Metanephros (tissue), 2 donors: ENCODE measurements around the genes STN1, SLK and SORCS3.

DNA sequence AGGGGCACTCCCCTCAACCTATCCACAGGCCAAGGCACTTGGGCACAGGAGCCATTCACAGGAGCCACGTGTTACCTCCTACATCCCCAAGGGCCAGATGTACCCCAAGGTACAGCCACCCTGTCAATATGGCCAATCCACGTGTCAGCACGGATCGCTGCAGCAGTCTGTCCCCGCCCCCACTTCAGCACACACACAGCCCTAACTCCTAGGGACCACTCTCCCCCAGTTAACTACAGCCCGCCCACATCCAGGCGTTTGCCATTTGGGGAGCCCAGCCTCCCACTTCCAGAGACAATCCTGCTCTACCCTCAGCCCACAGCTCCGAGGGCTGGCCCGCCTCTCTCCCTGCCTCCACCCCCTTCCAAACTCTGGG lies 163.4 kb downstream of the SH3PXD2A start:
- RAMPAGE, long total RNA, result no peak

- RAMPAGE, long total RNA, result no peak
These were observed 140.0 kb downstream of the SH3PXD2A start for GRCh38 chr10:103715277-103715896.

GRCh38 chr10:103811892-103812315 lies 43.5 kb downstream of the SH3PXD2A start:
- RAMPAGE, long total RNA, result no peak

DNA sequence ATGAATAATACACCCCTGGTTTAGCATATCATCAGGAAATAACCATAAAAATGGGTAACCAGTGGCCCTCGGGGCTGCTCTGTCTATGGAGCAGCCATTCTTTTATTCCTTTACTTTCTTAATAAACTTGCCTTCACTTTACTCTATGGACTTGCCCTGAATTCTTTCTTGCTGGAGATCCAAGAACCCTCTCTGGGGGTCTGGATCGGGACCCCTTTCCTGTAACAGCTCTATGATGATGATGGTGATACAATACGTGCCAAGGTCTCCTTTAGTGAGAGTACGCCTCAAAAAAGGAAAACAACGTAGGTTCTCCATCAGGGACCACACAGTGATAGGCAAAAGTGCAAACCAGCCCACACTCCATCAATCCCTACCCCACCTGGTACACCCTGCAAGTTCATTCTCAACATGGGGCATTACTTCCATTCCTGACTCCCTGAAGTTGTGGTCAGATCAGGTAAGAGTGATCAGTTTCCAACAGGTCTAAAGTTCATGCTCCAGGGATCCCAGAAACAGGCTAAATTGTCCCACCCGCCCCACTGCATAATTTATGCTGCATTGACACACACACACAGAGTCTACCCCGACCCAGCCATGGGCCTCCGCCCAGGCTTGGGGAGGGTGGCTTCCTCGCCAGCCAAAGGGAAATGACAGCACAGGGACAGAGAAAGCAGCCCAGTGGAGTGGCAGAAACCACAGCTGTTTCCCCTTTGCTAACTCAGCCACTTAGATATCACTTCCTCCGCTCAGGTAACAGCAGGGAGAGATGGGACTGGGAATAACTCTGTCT lies 9.6 kb downstream of the SH3PXD2A start:
- RAMPAGE, long total RNA, result no peak

GRCh38 chr10:103851327-103851741 lies 4.0 kb downstream of the SH3PXD2A start:
- RAMPAGE, long total RNA, result no peak

- RAMPAGE, long total RNA, result no peak
These were observed 3.2 kb downstream of the SH3PXD2A start for GRCh38 chr10:103851993-103852687.

DNA sequence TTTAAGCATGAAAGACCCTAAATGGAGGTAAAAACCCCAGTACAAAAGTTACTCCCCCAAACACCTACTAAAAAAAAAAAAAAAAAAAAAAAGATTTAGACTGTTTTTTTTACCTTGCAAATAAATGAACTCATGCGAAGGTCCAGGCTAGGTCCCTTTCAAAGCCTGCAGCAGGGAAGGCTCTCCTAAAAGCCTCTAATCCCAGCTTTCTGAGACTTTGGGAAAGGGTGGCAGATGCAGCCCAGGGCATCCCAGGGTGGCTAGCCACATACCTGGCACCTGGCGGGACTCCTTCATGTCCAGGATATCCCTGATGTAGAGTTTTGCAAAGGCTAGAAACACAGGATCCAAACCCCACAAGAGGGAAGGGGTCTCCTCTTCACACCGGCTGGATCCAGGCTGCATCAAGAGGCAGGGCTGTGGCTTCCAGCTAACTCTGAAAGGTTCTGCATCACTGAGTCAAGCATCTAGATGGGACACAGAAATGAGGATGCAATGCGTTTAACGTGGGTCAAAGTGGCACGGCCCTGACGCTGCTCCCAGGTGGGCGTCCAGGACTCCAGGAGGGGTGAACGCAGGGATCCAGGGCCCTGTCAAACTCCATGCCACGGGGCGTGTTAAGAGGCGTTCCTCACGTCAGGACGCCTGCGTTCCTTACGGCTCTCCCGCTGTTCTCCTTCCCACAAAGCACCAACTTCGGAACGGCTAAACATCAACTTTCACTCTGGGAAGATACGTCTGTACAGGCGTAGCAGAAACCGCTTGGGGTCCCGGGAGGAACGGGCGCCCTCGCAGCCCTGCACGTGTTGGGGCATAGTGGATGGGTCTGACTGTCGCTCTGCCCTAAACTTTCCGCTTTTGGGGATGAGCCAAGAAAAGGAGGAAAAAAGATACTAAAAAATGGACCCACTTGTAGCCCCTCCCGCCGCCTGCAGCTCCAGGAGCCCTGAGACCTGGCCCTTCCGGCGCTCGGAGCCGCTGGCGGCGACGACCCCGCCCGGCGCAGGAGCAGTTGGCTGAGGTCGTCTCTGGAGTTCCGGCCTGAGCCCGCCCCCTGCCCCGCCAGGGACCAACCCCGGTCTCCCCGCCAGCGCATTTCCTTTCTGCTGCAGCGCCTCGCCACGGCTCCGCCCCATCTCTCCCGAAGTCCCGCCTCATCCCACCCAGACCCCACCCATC lies at the start of gene STN1:
TSS of gene STN1 (minus strand) at position 995 of the 1,179 bp plus-strand sequence.
- RAMPAGE, long total RNA, result start-site peak on the minus strand centred at position 989 of the sequence, 84 bp wide, 720 and 272 reads in 2 replicates

GRCh38 chr10:103967075-103968151 lies at the start of gene SLK:
Gene SLK (plus strand): TSS chr10:103967140.
- RAMPAGE, long total RNA, result no peak

- RAMPAGE, long total RNA, result no peak
These were observed 41.2 kb downstream of the SLK start for GRCh38 chr10:104008096-104008634.

DNA sequence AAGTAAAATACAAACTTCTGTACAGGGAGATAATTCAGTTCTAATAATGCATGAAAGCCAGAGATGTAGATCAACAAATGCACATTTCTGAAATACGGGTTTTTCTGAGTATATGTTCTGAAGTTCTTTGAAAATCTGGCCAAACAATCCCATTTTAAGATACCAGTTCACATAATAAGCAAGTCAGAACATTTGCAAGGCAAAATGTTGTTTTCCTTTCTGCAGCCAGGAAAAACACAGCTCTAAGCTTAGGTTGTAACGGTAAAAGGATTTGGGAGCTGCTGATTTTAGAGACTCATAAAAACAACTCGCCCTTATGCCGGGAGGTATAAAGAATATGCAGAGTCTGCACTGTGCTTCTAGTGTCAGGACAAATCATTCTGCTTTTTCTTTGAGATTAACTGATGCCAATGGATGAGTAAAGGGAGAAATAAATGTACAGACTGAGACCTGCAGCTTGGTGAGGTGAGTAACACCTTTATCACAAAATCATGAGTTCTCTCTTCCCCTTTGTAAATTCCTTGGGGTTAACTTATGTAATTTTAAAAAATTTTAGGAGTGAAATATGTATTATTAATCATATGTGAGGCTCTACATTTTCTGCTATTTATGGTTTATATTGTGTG lies 2.0 kb upstream of the SFR1 start:
- RAMPAGE, long total RNA, result no peak

- RAMPAGE, long total RNA, result no peak
These were observed 285 bp downstream of the SFR1 start for GRCh38 chr10:104122329-104122582.

GRCh38 chr10:104274627-104275841 lies 6.0 kb downstream of the GSTO2 start:
- RAMPAGE, long total RNA, result no peak

DNA sequence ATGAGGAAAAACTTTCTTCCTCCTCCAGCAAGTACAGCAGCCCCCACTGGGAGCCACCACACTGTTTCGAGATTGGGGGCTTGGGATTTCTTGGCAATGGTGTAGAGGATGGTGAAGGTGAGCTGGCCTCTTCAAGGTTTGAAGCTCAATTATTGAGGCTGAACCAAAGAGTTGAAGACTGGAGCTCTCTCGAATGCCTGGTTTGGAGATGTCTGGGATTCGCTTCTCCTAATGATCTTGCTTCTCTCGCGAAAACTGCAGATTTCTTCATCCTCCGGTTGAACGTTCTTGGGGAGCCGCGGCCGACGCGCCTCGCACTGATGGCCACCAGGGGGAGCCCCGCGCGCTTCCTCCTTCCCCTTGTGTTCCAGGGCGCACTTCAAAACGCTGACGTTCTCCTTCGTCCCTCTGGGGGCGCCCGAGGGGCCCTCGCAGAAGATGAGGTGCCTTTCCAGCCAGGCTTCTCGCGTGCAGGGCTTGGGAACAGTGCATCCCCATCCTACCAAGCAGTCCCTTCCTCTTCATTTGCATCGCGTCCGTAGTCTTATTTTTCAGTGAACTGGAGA lies 22.3 kb downstream of the GSTO2 start:
- RAMPAGE, long total RNA, result no peak

DNA sequence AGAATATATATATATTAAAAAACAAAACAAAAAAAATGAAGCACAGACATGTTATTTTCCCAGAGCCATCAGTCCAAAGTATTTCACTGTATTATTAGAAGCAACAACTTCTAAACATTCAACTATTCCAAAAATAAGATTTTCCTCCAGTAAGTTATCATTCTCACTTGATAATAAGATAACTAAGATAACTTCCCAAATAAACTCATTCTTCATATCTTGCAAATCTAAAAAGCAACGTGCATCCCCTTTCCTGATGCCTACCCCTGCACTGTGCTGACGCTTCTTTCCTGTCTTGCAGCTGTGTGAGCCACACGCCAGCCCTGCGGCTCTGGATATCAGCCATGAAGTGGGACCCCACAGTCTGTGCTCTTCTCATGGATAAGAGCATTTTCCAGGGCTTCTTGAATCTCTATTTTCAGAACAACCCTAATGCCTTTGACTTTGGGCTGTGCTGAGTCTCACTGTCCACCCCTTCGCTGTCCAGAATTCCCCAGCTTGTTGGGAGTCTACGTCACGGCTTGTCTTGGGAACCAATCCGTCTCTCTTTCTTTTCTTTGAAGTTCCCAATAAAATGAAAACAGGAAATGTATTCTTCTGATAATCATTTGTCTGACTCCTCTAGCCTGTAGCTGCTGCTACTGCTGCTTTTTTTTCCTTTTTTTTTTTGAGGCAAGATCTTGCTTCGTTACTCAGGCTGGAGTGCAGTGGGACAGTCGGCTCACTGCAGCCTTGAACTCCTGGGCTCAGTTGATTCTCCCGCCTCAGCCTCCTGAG lies 30.0 kb downstream of the GSTO2 start:
- RAMPAGE, long total RNA, result no peak

GRCh38 chr10:104324951-104325829 lies 13.1 kb downstream of the ITPRIP start:
- RAMPAGE, long total RNA, result no peak

DNA sequence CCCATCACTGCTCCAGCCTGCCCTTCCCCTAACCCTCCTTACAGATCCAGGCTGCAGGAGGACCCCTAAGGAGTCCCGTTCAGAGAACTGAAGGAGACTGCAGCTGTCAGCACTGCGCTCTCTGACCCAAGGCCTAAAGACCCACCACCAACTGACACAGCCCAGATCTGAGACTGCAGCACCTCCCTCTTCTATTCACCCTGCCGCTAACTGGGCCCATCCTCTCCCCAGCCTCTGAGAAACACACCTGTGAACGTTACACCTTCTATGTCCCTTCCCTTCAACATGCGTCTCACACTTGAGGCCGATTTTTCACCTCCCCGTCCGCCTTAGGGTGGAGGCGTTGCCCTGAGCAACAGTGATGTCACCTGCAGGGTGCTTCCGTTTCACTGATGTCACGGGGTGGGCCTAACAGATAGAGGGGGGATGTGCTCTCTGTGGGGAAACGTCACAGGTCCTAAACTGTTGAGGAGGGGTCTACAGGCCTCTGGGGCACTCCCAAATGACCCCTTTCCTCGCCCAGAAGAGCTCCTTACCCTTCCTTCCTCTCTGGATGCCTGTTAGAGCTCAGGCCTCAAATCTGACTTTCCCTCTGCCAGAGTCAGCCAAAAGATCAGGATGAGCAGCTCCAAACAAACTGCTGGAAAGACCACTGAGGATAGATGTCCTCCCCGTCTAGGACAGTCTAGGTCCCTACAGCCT lies 5.0 kb downstream of the ITPRIP start:
- RAMPAGE, long total RNA, result no peak

DNA sequence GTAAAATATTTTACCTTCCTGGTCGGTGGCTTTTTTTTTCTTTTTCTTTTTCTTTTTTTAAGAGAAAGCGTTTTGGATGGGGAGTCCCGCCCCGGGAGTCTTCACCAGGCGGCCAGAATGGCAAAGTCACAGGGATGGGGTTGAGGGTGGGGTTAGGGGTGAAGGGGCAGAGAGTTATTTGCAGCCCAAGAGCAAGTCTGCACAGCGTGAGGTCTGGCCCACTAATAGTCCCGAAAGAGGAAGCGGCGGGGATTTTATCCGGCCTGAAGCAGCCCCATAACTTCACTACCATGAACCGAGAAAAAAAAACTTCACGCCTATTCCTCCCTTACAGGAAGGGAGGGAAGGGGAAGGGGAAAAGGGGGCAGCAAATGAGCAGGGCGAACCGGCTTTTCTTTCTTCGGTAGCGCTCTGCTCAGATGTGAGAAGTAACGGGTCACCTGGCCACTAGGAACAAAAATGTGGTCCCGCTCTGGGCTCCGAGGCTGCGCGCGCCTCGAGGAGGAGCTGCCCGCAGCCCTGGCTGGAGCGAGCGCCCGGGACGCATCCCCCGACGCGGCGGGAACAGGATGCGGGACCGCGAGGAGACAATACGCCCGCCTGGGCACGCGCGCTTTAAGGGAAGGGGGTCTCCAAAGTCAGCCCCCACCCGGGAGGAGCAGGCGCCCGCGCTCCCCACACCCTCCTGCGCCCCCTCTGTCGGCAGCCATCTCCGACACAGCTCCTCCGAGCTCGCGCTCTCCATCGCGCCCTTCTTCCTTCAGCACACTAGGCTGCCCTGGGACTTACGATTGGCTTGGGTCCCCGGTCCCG lies 602 bp downstream of the ITPRIP start:
- RAMPAGE, long total RNA, result no peak

DNA sequence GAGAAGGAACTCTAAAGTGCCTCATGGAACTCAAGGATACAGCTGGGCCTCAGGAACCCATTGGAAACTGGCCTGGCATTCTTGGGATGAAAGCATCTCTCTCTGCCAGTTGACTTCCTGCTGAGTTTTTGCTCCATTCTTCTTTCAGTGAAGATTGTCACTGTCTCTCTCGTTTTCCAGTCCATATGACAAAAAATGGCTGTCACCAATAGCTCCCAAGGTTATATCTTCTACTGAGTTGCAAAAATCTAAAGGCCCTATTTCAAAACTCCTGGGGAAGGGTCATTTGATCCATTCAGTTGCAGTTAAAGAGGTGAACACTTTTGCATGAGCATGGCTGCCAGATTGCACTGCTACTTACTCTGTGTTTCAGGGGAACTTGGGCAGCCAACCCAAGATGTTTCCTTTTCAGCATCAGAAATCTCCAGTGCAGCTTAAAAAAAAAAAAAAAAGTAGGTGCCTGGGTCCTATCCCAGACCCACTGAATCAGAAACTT lies 24.9 kb downstream of the CFAP58 start:
- RAMPAGE, long total RNA, result no peak

DNA sequence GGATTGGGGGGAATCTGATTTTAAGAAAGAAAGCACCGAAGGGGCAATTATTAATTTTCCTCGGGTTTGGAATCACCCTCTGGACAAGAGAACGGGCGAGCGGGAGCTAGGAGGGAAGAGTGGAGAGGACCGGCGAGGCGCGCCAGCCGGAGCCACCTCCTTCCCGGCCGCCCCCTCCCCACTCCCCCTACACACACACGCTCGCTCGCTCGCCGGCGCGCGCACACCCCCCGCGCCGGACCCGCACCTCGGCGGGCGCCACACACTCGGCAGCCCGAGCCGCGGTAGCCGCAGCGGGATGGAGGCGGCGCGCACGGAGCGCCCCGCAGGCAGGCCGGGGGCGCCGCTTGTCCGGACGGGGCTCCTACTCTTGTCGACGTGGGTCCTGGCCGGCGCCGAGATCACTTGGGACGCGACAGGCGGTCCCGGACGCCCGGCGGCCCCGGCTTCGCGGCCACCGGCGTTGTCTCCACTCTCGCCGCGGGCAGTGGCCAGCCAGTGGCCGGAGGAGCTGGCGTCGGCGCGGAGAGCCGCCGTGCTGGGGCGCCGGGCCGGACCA lies at the start of gene SORCS3:
TSS of gene SORCS3 (plus strand) at position 261 of the 559 bp plus-strand sequence.
- RAMPAGE, long total RNA, result no peak

GRCh38 chr10:105516692-105517152 lies 875.6 kb downstream of the SORCS3 start:
- RAMPAGE, long total RNA, result no peak